T-cell (primary cell): Measurements from ENCODE around the genes ENPP4, TDRD6, CRISP3 and DEFB114.

DNA sequence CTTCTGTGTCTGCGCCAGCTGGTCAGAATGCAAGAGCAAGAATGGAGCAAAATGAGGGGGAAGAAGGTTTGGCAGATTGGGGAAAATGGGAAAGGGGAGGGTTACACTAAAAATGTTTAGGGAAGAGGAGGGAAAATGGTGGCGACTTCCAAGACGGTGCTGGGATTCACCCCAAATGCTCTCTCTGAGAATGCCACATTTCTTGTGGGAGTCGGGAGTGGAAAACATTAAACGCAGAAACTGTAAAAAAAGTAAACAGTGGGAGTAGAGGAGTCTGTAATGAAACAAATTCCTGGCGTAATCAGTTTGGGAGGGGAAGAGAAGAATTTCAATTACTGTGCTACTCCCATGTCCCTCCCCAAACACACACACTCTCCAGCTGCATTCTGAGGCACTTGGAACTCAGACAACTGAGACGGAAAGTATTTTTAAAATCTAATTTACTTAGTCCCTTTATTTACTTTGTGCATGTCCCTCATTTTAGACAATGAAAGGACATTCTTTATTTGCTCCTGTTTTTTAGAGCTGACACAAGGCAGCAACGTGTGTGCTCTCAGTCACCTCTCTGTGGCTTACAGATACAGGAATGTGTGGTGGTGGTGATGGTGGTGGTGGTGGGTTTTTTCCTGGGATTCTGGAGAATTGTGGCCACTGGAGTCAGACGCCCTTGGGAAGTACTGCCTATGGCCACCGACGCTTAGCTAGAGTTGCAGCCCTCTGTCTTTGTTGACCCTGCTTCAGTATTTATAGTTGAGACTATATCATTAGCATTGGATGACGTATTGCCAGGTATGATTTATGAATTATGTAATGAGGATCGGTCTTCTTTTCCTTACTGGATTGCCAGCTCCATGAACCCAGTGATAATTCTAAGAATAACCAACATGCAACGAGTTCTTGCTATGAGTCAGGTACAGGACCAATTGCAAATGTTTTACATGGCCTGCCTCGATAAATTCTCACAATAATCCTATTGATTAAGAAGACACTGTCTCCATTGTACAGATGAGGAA lies 63.8 kb downstream of the CLIC5 start:
- PRO-cap, 7 experiments = no peak in any of the 7 experiments

GRCh38 chr6:46013713-46014348 lies 1.8 kb downstream of the CLIC5 start:
- PRO-cap, 7 experiments = no peak in any of the 7 experiments

DNA sequence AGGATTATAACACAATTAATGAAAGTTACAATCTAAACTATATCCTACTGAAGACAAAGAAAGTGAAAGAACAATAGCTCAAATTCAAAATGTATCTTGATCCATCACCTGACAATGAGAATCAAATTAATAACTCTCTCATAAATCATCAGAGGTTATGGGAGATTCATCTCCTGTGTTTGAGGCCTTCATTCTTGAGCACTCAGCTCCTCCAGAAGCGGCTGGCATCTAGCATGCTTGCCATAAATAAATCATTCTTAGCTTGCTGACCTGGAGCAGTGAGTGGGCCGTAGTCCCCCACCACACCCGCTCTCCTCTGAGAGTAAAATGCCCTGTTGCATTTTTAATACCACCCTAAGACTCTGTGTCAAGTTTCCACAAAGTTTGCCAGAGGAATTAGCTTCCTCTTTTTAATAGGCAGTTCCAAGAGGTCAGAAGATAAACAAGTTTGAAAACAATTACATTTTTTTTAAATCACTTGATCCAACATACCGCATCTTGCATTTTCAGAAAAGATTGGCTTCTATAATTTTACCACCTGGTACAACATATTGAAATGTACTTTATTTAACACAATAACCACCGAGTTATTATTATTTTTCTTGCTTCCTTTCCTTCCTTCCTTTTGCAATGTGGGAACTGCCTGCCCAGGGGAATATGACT lies 29.2 kb upstream of the CLIC5 start:
- PRO-cap, 7 experiments = no peak in any of the 7 experiments

GRCh38 chr6:46051637-46052341 lies 36.1 kb upstream of the CLIC5 start:
- PRO-cap, 7 experiments = no peak in any of the 7 experiments

- PRO-cap, 7 experiments = peak in 7 of 7 experiments; most common plus-strand start chr6:46129993 (in 7); most common minus-strand start chr6:46129779 (in 4)
These were observed at the start of gene ENPP4 for GRCh38 chr6:46129695-46130546. TSS of gene ENPP4 (plus strand) at chr6:46129989.

DNA sequence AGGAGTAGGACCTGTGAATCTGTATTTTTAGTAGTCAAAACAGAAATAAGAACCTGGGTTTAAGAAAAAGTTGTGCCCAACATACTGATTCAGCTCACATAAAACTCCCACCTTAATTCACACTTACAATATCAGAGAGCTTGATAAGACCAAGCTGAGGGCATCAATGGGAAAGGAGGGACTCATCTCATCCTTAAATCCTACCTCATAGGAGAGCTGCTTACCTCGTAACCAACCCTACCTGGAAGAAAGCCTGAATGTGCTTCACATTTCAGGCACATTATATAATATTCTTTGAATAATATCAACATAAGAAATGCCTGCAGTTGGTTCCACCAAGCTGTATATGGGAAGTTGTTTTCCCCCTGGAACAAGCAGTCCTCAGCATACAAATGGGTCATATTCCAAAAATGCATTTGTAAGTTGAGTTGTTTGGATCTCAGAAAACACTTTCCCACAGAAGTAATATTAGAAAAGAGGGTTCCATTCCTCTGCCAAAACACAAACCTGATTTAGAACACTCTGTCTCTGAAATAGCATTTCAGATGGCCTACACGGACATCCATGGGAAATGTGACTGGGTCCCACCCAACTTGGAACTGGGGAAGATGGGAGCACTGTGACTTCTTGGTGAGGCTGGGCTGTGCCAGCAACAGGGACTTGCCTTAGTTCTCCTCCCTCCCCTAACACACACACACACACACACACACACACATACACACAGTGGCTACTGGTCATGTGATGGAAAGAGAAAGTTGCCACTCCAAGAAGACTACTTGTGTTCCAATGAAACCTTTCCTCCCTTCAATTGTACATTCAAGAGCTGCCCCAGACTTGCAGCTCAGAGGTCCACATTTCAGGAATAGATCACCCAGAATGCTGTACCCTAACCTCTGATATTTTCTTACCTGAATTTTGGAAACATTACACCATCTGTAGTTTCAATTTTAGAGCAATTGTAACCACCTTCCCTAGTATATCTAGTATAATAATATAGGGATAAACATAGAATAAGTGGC lies 11.3 kb upstream of the RCAN2 start:
- PRO-cap, 7 experiments = no peak in any of the 7 experiments

DNA sequence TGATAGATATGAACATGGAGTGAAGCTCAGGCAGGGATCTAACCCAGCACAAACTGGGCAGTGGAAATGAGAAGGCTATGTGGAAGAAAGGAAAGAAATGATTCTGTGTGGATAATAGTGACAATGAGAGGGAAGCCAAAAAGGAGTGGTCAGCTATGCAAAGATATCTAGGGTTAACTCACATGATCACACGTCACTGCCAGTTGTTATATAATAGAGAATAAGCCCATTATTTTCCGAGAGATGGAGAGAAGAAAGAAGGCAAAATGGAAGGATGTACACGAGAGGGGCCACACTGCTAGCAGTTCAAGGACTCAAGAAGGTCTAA lies 18.7 kb upstream of the RCAN2 start:
- PRO-cap, 7 experiments = no peak in any of the 7 experiments

- PRO-cap, 7 experiments = no peak in any of the 7 experiments
These were observed at the start of gene TDRD6 for GRCh38 chr6:46687631-46687979. TSS of gene TDRD6 (plus strand) at chr6:46687885.

GRCh38 chr6:46730814-46731440 lies 4.2 kb downstream of the PLA2G7 start:
- PRO-cap, 7 experiments = no peak in any of the 7 experiments

GRCh38 chr6:46919551-46920030 lies 2.1 kb downstream of the ADGRF5 start:
- PRO-cap, 7 experiments = no peak in any of the 7 experiments

DNA sequence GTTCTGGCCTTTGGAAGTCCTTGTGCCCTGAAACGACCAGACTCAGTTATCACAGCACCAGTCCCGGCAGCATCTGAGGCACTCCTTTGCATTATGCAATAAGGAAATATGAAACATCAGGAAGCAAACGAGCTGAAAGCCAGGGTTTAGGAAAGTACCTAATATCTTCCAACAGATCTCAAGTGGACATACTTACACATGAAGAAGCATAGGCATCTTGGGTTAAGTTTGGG lies 61.9 kb upstream of the ADGRF1 start:
- PRO-cap, 7 experiments = no peak in any of the 7 experiments

DNA sequence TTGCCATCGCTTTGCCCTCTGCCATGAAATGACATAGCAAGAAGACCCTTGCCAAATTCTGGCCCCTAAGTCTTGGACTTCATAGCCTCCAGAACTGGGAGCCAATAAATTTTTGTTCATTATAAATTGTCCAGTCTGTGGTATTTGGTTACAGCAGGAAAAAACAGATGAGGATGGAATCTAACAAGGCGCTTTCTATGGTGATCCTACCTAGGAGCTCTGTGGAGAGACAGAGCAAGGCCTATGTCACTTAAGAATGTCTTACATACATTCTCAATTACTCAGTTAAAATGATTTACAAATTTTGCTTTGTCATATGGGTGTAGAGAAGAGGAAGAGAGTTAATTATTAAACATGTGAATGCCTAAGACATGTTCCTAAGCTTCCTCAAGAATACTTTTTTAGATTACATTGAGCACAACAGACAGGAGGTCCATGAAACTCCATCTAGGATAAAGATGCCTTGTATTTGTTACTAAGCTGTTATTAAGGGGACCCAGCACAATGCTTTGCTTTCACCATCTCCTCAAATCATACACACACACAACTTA lies 70.4 kb upstream of the CD2AP start:
- PRO-cap, 7 experiments = no peak in any of the 7 experiments

DNA sequence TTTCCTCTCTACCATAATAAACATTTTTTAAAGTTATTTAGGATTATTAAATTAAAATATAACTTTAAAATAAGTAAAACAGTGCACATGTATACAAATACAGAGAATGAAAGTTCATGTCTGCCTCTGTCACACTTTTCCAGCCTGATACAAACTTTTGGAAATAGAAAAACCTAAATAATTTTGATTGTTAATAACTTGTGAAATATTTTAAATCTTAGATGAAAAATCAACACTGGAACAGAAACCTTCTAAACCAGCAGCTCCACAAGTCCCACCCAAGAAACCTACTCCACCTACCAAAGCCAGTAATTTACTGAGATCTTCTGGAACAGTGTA lies 102.8 kb upstream of the ADGRF4 start:
- PRO-cap, 7 experiments = no peak in any of the 7 experiments

GRCh38 chr6:47669879-47670534 lies 28.4 kb upstream of the ADGRF4 start:
- PRO-cap, 7 experiments = no peak in any of the 7 experiments

DNA sequence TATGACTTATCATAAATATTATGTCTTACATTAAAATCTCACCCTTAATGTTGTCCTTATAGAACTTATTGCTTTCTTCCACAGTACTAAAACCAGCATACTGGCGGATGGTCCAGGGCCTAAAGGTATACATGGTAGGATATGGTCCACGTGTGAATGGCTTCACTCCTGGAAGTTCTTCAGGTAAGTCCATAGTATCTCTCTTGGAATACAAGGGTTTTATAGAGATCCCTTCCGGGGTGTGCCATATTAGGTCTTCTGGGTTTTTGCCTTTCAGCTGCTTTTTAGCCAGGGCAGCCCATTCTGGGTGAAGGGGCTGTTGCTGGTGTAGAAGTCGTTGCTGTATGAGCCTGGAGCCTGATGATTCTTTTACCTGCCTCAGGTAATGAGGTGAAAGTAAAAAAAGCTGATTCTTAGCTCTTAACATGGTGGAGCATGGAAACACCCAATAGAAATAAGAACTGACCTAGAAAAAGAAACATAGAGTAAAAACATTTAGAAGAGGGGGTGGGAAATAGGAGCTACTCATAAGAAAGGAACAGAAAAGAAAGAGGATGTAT lies 3.9 kb downstream of the MMUT start:
- PRO-cap, 7 experiments = no peak in any of the 7 experiments

GRCh38 chr6:49506608-49507002 lies 6.9 kb downstream of the GLYATL3 start:
- PRO-cap, 7 experiments = no peak in any of the 7 experiments

GRCh38 chr6:49744121-49744538 lies at the start of gene CRISP3:
TSS of gene CRISP3 (minus strand) at chr6:49744388.
- PRO-cap, 7 experiments = no peak in any of the 7 experiments

DNA sequence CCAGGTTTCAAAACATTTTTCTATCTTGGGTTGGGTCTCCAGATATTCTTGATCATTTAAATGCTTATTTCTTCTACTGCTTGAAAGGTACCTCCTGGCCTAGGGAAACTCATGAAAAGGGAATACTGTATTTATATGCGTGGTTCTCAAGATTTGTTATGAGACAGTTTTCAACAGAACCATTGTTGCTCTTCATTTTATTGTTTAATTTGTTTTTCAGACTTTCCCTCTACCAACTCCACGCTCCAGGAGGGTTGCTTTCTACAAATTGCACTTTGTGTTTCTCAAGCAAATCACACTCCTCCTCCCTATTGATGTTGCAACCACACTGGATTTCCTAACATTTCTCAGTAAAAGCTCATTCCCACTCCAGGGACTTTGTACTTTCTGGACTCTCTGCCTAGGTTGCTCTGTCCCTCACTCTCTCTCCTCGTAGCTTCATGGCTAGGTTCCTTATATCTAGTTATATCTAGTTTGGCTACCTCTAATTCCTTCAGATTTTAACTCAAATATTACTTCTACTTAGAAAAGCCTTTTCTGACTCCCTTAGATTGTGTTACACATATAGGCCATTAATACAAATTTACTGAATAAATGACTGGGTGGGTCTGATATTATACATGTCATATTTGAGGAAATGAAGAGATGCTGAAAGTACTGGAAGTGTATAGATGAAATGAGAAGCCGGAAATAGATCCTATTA lies 20.3 kb downstream of the PGK2 start:
- PRO-cap, 7 experiments = no peak in any of the 7 experiments

DNA sequence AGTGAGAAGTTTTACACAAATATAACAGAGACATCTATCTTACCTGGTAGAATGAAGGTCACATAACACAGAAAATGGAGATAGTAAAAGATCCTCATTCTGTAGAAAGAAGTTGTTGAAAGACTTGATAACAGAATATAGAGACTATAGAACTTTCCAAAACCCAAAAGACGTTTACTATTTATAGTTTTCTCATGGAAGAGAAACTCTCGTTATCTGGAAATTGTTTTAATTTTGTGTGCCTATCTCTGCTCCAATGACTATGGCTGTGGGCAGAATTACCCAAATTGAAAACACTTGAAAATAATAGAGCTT lies at the start of gene DEFB114:
DEFB114 (minus strand) TSS at position 157 of the 315 bp plus-strand sequence.
- PRO-cap, 7 experiments = no peak in any of the 7 experiments

DNA sequence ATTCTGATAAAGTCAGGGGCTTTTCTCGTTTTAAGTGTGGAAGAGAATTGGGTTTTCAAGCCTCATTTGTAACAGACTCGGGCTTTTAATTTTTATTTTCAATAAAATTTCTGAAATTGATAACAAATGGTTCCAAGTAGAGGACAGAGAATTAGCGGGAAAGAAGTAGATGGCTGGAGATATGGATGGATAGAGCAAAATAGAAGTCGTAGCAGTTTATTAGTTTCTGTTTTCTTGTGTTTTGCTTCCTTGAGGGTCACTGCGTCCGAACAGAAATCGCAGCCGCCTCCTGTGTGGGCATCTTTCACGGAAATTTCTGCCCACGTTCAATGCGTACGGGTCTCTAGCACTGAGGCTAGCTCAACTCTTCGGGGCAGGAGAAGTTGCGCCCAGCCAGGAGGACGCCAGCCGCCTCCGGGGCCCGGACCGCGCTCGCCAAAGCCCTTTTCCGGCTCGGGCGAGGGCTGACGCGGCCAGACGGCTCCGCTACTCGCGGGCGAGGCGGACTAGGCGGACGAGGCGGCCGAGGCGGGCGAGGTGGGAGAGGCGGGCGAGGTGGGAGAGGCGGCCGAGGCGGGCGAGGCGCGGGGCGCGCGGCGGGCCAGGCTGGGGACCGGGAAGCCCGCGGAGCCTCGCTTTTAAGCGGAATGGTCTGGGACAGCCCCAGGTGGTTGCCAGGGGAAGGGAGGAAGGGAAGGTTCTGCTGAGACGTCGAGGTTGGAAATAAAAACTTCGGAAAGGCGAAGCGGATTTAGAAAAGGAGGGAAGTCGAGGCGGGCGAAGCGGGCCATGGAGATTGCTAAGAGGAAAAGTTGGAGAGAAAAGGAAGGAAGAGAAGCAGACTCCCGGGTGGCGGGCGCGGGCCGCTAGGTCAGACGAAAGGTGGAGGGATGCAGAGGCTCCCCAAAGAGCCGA lies 898 bp downstream of the TFAP2B start:
- PRO-cap, 7 experiments = no peak in any of the 7 experiments